Sigmoid colon (tissue), 4 donors: ENCODE measurements around the genes LRRC18 and FAM170B.

DNA sequence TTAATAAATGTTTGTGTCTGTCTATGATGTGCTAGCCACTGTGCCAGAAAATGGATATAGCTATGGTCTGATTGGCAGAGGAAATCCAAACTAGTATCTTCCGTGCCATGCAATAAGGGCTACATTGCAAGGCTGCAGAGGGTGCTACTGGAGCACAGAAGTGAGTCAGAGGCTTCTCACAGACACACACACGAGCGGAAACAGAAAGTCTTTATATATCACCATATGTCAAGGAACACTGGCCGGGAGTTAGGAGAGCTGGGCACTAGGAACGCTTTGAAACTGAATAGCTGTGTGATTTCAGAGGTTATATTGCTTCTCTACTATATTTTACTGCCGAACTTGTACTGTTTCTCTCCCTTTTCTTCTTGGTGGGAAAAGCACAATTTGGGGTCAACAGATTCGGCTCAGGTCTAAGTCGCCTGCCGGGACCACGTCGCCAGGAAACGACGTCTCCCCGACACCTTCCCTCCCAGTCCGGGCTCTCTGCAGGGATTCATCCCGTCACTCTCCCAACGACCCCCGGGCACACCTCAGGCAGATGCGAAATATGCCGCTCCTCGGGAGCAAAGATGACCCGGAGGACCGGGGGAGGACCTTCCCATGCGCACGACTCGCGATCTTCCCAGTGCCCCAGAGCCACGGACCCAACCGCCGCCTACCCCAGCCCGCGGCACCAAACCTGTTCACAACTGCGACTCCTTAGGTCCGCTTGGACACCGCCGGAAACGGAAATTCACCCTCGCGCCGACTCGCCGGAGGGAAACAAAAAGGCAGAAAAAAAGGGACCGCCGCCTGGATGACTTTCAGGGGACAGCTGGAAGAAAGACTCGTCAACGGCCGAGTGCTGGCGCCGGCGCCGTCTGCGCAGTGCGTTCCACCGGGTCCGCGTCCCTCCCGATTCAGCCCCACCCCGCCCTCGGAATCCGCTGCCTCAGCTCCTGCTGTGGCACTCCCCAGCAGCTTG lies 29.6 kb upstream of the AGAP9 start:
- PRO-cap: no peak
- RAMPAGE, long total RNA, 4 experiments: no peak in any of the 4 experiments

GRCh38 chr10:47583242-47583577 lies 59.8 kb upstream of the AGAP9 start:
- PRO-cap: no peak
- RAMPAGE, long total RNA, 4 experiments: no peak in any of the 4 experiments

- PRO-cap: no peak
- RAMPAGE, long total RNA, 4 experiments: no peak in any of the 4 experiments
These were observed 76.2 kb upstream of the AGAP9 start for GRCh38 chr10:47599583-47600083.

GRCh38 chr10:48464828-48465832 lies 139.7 kb downstream of the ARHGAP22 start:
- PRO-cap: no peak
- RAMPAGE, long total RNA, 4 experiments: no peak in any of the 4 experiments

- PRO-cap: no peak
- RAMPAGE, long total RNA, 4 experiments: no peak in any of the 4 experiments
These were observed 81.4 kb downstream of the ARHGAP22 start for GRCh38 chr10:48523304-48524005.

- PRO-cap: no peak
- RAMPAGE, long total RNA, 4 experiments: no peak in any of the 4 experiments
These were observed 2.1 kb upstream of the ARHGAP22 start for GRCh38 chr10:48606712-48607600.

GRCh38 chr10:48800154-48800693 lies 115.6 kb downstream of the WDFY4 start:
- PRO-cap: no peak
- RAMPAGE, long total RNA, 4 experiments: no peak in any of the 4 experiments

DNA sequence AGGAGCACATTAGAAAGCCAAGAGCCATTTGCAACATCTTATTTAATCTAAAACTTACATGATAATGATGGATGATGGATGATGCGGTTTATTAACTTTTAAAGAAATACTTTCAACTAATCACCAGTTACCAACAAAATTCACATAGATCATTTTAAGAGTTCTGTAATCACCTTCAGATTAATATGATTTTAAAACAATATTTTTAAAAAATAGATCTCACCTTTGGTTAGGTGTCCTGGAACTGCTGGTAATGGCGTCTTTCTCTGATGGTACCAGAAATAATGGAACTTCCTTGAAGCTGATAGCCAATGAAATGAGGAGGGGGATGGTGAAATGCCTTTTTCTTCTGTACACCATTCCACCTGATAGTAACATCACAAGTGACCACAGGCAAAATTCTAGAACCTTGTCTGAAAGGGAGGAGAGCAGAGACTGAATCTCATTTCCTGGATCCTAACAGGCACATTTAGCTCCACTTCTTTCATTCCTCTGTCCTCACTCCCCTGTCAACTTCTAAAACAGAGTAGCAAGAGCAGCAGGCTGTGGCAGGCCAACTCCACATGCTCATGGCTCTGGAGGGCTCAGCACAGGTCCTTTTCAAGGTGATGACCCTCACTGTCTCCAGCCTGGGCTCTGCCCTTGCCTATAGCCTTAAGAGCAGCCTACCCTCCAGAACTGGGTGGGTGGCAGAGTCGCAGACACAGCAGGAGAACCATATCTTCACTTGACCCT lies at the start of gene LRRC18:
Gene LRRC18 (minus strand): TSS at position 318 of the 735 bp plus-strand sequence.
- PRO-cap: no peak
- RAMPAGE, long total RNA, 4 experiments: no peak in any of the 4 experiments

GRCh38 chr10:49076910-49077750 lies 38.2 kb downstream of the VSTM4 start:
- PRO-cap: no peak
- RAMPAGE, long total RNA, 4 experiments: no peak in any of the 4 experiments

DNA sequence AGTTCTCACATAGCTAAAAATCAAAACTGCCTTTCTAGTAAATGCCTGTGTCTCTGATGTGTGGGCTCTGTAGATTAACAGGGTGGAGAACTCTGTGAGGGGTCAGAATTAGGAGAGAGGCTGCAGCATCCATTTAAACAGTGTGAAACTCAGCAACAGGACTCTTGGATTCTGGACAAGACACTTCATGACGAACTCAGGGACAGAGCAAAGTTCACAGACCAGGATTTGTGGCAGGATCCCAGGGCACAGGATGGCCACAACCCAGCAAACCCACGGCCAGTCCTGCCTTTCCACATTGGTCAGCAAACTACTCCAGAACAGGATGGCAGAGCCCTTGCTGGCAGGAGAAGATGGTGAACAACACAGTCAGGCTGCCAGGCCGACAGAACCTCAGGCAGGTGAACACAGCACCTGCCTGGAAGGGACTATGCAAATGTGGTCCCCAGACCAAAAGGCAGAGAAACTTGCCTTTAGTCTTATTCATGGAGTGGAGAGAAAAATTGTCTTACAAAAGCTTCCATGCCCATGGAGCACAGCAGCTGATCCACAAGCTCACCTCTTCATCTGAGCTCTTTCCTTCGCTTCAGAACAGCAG lies 34.3 kb downstream of the VSTM4 start:
- PRO-cap: no peak
- RAMPAGE, long total RNA, 4 experiments: no peak in any of the 4 experiments

GRCh38 chr10:49133891-49134204 lies at the start of gene FAM170B:
Gene FAM170B (minus strand): TSS chr10:49134021.
- PRO-cap: no peak
- RAMPAGE, long total RNA, 4 experiments: no peak in any of the 4 experiments

DNA sequence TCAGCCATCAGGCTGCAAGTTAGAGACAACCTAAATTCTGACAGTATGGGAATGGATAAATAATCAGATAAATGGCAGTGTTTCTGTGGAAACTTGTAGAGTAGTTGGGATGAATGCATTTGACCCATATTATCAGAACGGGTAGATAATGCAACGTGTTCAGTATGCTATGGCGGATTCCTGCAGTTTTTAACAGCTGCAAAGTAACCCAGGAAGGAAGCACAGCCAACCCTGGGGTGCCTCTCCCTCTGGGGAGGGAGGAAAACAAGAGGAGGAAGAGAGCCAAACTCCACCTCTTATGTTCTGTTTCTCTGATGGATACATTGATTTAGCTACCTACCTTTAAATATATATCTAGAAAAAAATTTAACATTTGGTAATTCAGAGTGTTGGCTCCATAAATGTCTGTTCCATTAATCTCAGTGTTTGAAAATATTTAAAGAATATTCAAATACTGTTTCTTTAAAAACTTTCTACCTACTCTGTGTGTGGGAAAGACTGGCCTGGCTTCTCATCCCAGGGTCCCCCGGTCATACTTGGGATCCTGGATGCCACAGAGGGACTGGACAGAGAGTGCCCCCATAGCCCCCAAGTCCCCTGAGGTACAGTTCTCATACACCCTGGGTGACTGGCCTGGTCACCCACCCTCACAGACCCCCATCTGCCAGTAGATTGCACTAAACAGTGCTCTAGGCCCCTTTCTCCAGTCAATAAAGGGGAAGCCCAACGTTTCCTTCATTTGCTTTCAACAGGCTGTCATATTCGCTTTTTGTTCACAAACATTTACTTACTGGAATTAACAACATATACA lies 3.2 kb downstream of the TMEM273 start:
- PRO-cap: no peak
- RAMPAGE, long total RNA, 4 experiments: no peak in any of the 4 experiments

- PRO-cap: no peak
- RAMPAGE, long total RNA, 4 experiments: no peak in any of the 4 experiments
These were observed 2.4 kb upstream of the C10orf71 start for GRCh38 chr10:49296249-49297244.

DNA sequence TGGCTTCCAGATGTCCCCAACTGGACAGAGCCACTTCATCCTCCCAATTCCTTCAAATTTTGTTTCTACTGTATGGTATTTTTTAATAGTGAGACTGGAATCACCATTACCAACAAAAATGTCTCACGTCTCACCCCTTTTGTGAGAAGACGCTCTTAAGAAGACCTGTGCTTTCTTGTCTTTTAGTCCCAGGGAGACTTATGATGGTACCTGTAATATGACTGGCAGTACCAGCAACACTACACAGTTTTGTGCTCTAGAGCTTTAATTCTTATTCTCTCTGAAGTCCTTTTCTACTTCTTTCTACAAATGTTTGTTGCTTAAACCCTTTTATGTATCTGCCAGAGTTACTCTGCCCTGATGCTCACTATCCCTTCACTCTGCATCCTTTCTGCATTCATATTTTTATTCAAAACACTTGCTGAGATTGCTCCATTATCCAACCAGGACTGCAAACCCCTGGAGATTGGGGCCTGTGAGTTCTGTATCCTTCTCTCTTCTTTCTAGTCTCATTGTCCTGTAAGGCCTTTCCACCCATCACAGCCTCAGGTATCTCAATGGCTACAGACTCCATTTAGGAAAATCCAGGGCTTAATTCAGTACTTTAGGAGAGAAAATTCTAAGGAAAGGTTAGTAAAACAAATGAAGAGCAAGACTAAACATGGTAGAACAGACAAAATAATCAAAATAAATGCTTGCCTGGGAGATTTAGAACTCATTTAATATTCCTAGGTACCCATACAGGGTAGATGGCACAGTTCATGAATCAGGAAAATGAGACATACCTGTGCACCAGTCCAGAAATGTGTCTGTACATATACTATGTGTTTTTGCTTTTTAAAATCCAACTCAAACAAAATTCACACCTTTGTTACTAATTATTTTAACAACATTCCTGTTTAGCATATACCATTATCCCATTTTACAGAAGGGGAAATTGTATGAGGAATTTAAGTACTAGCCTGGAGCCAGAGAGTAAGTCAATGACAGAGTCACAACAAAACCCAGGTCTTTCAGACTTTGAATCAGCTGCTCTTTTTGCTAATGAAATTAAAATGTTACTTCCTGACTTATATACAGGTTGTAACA lies 82.1 kb upstream of the ASAH2 start:
- PRO-cap: no peak
- RAMPAGE, long total RNA, 4 experiments: no peak in any of the 4 experiments

- PRO-cap: no peak
- RAMPAGE, long total RNA, 4 experiments: no peak in any of the 4 experiments
These were observed 110.0 kb upstream of the ASAH2 start for GRCh38 chr10:50361161-50361785.

- PRO-cap: no peak
- RAMPAGE, long total RNA, 4 experiments: no peak in any of the 4 experiments
These were observed 123.3 kb upstream of the ASAH2 start for GRCh38 chr10:50374245-50375456.

- PRO-cap: no peak
- RAMPAGE, long total RNA, 4 experiments: no peak in any of the 4 experiments
These were observed 141.1 kb upstream of the ASAH2 start for GRCh38 chr10:50392406-50392912.

DNA sequence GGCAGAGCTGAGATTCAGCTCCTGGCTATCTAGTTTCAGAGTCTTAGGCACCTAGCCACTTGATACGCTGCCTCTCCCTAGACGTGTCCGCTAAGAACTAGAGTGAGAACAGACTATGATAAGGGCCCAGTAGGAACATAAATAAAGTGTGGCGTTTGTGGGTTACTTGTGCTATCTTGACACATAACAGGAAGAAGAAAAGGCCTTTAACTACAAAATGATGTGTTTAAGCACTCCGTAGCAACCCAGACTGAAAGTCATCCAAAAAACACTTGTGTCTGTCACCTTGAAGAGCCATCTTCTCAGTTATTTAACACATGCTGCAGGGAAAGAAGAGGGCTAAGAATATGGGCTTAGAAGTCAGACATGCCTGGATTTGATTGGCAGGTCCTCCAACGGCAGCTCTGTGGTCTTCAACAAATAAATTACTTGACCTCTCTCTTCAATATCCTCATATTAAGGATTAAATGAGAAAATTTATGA lies 96.2 kb downstream of the SGMS1 start:
- PRO-cap: no peak
- RAMPAGE, long total RNA, 4 experiments: no peak in any of the 4 experiments

DNA sequence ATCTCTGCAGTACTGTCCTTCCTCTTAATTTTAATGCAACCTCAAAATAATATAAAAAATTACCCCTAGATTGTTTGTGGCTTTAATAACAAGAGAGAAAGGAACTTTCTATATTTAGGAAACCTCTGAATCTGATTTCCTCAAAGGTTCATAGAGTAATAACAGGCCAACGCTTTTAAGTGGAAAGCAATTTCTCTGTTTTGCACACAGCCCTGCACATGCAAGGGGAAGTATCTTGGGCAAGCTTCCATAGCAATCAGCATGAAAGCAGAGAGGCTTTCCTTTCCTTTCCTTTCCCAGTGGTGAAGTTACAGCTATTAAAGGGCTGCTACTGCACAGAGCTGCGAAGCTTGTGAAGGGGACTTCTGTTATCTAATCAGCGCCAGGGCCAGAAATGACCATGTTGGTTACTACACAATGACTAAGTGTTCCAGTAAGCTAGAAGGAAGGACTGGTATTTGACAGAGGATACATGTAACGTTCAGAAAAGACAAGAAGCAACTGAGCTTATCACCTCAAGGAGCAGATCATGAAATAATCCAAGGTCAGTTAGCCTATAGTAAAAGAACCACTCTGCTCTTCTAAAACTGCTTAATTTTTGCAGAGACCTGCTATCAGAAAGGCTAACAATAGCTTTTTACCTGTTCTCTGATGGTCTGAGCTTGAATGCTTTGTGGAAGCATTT lies 46.1 kb downstream of the SGMS1 start:
- PRO-cap: no peak
- RAMPAGE, long total RNA, 4 experiments: no peak in any of the 4 experiments

DNA sequence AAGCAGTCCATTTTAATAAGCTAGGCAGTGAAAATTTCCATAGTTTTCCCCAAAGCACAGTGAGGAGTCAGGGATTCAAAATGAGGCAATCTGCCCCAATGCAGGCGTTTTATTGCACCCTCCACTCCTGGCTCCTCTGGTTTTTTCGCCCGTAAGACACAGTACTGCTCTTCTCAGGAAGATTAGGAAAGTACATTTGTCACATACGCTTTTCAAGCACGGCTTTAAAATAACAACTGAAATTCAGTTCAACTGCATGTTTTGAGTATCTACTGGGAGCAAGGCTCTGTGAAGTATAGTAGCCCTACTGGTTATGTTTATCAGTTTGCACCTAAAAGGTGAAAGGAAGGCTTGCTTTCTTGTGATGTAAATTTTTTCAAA lies 1.9 kb upstream of the SGMS1 start:
- PRO-cap: no peak
- RAMPAGE, long total RNA, 4 experiments: no peak in any of the 4 experiments